ENCODE measurements around a stretch of chr10.

DNA sequence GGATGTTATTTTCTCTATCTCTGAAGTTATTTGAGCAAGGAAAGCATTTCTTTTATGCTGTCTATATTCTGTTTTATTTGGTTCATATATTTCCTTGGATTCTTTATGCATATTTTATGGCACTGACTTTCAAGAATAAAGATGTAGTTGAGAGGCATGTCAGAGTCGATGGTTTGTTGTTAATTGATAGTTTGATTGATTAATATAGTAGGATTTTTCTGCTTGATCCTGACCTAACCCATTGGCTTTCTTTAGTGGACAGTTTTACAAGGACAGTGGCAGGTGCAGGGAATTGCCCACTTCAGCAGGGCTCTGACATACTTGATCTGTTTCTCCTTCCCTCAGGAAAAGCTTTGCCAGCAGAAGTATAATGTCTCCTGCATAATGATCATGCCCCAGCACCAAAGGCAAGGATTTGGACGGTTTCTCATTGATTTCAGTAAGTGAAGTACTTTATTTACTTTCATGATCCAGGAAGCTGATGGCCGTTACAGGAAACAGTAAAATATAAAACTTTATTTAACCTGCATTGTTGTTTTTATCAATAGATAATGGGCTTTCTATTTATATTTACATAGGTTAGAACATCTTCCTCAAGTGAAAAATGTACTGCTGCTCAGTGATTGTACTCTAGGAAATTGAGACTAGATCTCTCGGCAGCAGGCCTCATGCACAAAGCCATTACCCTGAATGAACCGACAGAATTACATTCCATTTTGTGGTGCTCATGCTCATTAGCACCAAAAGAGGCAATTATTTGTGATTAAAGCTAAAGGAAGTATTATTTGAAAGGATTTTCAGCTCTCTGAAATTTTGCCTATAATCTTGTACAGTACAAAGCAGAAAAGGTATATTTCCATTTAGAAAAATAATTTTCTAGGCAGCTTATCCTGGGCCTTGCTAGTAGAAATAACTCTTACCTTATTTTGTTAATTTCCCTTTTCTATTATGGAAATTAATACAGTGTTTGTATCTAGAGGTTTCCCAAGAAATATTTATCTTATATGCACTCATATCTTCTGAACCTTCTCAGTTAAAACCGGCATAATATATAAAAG lies 84.4 kb downstream of the DUSP29 start:
- PRO-cap = no peak
- RAMPAGE, long total RNA, 2 experiments = no peak in any of the 2 experiments

- PRO-cap = no peak
- RAMPAGE, long total RNA, 2 experiments = no peak in any of the 2 experiments
Observed at GRCh38 chr10:75110073-75110609, 1.3 kb upstream of the SAMD8 start.

- PRO-cap = no peak
- RAMPAGE, long total RNA, 2 experiments = no peak in any of the 2 experiments
Observed at GRCh38 chr10:75132791-75133156, 21.3 kb downstream of the SAMD8 start.

DNA sequence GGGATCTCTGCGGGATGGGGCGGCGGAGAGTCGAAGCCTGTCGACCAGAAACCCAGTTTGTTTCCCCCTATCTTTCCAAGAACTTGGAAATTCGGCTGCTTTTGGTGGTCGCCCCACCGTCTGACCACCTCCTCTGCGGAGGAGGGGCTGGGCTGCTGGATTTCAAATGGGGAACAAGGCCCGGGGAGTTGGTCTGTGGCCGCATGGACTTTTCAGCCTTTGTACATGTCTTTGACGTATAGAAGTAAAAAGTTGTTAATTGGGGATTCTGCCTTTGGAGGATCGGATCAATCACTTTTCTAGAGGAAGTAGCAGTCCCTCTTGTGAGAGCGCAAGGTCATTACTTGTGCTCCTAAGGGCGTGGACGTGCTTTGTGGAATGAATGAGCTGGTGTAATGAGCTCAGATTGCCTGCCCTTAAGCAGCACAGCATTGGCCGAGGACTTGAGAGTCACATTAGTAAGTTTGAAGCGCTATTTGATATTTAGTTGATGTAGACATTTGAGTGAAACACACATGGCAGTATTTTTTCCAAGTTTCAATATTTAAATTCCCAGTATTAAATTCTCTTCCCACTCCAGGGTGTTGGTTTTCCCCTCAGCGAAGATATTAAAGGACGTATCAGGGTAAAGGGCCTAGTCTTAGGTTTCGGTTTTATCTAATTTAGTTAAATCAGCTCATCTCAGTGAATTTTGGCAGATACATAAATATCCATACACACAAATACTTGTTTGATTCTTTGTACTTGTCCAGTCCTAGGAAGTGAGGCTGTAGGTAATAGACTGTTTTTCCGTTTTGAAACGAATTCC lies 810 bp downstream of the VDAC2 start:
- PRO-cap = unidirectional peak, minus-strand start at position 380 of the sequence
- RAMPAGE, long total RNA, 2 experiments = no peak in any of the 2 experiments

DNA sequence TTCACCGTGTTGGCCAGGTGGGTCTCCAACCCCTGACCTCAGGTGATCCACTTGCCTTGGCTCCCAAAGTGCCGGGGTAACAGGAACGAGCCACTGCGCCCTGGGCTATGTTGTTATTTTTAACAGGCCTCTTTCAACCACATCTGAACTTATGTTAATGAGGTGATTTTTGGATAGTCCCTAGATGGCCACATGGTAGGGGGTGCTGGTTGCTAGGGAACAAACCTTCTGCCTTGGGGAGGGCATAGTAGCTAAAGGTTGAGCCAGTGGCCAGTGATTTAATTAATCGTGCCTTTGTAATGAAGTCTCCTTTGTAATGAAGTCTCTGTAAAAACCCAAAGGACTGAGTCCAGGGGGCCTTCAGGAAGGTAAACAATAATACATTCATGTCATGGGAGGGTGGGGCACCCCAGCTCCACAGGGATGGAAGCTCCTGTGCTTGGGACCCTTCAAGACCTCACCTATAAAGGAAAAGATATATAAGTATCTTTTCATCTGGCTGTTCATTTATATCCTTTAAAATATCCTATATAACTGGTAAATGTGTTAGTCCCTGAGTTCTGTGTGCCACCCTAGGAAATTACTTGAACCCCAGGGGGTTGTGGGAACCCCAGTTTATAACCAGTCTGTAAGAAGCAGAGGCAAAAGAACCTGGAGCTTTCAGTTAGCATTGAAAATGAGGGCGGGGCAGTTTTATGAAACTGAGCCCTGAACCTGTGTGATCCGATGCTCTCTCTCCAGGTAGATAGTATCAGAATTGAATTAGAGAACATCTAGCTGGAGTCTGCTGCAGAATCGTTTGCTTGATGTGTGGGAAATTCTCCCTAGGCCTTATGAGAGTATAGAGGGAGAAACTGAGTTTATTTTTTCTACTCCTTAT lies 8.9 kb downstream of the COMTD1 start:
- PRO-cap = no peak
- RAMPAGE, long total RNA, 2 experiments = no peak in any of the 2 experiments

DNA sequence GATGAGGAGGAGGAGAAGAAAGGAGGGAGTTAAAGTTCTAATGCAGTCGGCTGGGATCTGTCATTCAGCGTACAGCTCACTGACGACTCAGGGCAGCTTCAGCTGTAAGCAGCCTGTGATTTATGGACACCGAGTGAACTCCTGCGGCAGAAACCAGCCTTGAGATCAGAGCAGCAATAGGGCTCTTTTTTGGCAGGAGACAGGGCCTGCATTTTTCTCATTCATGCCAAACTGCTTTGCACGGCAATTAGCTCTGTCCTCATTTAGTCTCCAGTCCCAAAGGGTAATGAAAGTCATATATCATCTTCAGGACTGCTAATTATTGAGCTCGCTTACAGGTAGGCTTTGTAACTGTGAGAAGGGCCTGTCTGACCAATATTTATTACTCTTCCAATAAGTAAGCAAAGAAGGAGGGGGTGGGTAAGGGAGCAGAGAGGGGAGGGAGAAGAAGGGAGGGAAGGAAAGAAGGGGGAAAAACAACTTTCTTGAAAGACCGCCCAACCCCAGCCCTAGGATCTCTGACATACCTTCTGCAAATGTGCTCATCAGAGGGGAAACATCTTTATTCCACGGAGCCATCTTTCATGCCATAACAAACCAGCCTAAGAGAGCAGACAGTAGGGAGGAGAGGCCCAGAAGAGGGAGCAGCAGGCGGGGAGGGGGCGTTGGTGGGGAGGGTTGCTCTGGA lies 48.1 kb upstream of the COMTD1 start:
- PRO-cap = no peak
- RAMPAGE, long total RNA, 2 experiments = no peak in any of the 2 experiments

- PRO-cap = unidirectional peak, minus-strand start at chr10:75296021
- RAMPAGE, long total RNA, 2 experiments = no peak in any of the 2 experiments
Observed at GRCh38 chr10:75295880-75296917, 60.4 kb upstream of the COMTD1 start.

- PRO-cap = bidirectional peak, plus-strand start at chr10:75400138, minus-strand start at chr10:75400027
- RAMPAGE, long total RNA, 2 experiments = no peak in any of the 2 experiments
Observed at GRCh38 chr10:75399716-75400283, 1.8 kb downstream of the ZNF503 start.

GRCh38 chr10:75407713-75408497 lies 6.3 kb upstream of the ZNF503 start:
- PRO-cap = bidirectional peak, plus-strand start at chr10:75408365, minus-strand start at chr10:75408315
- RAMPAGE, long total RNA, 2 experiments = no peak in any of the 2 experiments

GRCh38 chr10:75495413-75496266 lies 64.2 kb downstream of the LRMDA start:
- PRO-cap = no peak
- RAMPAGE, long total RNA, 2 experiments = no peak in any of the 2 experiments

- PRO-cap = no peak
- RAMPAGE, long total RNA, 2 experiments = no peak in any of the 2 experiments
Observed at GRCh38 chr10:75521995-75522530, 90.6 kb downstream of the LRMDA start.

GRCh38 chr10:75819954-75820727 lies 388.7 kb downstream of the LRMDA start:
- PRO-cap = no peak
- RAMPAGE, long total RNA, 2 experiments = no peak in any of the 2 experiments

DNA sequence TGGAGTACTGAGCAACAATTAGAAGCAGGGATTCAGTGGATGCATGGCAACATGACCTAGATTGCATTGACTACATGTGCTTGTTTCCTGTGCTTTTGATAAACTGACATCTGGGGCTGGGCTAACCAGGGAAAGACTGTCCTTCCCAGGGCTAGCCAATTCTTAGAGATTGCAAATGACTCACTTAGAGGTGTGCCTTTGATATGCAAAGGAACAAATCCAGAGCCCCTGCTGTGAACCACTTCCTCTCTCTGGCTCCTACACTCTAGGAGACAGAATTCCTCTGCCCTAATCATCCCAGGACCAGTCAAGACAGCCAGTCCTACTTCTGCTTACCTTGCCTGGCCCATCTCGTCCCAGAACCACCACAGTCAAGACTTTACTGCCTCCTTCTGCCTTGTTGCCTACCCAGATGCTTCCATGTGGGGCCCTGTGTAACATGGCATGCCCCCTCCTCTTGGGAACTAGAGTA lies 651.6 kb downstream of the LRMDA start:
- PRO-cap = no peak
- RAMPAGE, long total RNA, 2 experiments = no peak in any of the 2 experiments

DNA sequence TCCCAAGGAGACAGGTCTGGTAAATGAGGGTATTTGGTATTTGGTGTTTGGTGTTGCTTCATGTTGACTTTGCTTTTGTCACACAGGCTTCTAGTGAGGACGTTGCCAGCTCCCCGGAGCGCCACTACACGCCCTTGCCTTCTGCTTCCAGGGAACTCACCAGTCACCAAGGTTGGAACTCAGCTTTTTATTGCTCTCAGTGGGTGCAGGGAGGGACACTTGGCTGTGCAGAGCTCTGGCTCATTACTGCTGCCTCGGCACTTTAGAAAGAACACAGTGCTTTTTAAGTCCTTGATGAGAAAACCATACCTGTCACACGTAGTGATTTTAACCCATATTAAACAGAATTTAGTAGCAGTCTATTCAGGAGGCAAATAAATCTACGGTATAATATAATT lies 892.9 kb downstream of the LRMDA start:
- PRO-cap = no peak
- RAMPAGE, long total RNA, 2 experiments = no peak in any of the 2 experiments

- PRO-cap = no peak
- RAMPAGE, long total RNA, 2 experiments = no peak in any of the 2 experiments
Observed at GRCh38 chr10:76436632-76437147, 1005.3 kb downstream of the LRMDA start.

DNA sequence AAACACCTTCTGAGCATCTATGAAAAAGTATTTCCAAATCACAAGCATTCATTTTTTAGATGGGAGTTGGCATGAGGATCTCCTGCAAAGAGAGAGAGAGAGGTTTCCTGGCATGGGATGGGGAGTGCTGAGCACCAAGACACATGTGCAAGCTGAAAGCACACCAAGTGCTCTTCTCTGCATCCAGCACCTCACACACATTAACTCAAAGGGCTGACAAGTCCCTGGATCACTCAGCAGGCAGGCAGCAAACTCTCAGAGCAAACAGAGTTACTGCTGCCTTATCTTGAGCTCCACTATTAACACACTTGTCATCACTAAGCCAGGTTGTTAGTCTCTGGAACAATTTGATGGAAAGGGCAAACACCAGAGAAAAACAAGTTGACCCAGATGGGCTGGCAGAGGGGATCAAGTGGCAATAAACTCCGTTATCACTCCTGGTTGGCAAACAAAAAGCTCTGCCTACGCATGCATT lies 350.0 kb downstream of the KCNMA1 start:
- PRO-cap = no peak
- RAMPAGE, long total RNA, 2 experiments = no peak in any of the 2 experiments

- PRO-cap = no peak
- RAMPAGE, long total RNA, 2 experiments = no peak in any of the 2 experiments
Observed at GRCh38 chr10:77350589-77351154, 286.9 kb downstream of the KCNMA1 start.

- PRO-cap = no peak
- RAMPAGE, long total RNA, 2 experiments = no peak in any of the 2 experiments
Observed at GRCh38 chr10:77392698-77393282, 244.8 kb downstream of the KCNMA1 start.

DNA sequence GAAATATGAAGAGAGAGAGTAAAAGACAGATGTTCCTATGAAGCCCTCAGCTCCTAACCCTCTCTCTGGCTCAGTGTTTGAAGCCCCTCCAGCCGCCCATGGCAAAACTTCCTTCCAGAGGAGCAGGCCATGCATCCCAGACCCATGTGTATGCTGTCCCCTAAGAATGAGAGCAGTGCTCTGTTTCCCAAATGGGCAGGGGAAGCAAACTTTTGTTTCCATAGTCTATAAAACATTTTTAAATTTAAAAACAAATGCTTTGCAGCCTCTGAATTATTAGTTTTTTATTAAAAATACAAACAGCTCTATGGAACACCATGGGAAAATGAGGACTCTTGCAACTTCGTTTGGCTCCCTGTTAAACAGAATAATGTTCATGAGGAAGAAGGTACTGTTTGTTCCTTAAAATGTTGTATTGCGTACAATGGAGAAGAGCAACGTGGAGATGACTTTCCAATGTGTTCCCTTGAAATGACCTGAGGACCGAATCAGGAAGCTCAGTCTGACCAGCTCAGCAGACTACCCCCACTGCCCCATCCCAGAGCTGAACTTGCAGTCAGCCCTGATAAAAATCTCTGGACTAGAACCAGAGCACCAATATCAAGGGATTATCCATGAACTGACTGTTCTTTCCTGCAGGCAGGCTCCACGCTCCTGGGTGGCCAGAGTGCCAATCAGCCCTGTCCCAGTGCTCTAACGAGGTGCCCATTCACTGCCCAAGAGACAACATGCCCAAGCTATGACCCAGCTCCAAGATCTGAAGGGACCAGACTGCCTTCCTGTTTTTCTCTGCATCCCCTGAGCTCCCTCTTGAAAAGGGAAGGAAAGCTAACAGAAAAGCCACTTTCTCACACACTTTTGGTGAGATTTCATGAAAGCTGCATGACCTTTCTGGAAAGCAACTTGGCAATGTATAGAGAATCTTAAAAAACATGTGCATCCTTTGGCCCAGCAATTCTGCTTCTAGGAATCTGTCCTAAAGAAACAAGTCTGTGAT lies 130.4 kb downstream of the KCNMA1 start:
- PRO-cap = no peak
- RAMPAGE, long total RNA, 2 experiments = no peak in any of the 2 experiments

GRCh38 chr10:77554881-77555522 lies 82.6 kb downstream of the KCNMA1 start:
- PRO-cap = no peak
- RAMPAGE, long total RNA, 2 experiments = no peak in any of the 2 experiments